Cardiac septum (tissue), 1 donor: ENCODE measurements around a stretch of chr1.

- PRO-cap: no peak
These were observed 46.3 kb downstream of the COQ8A start for GRCh38 chr1:226986363-226986794.

DNA sequence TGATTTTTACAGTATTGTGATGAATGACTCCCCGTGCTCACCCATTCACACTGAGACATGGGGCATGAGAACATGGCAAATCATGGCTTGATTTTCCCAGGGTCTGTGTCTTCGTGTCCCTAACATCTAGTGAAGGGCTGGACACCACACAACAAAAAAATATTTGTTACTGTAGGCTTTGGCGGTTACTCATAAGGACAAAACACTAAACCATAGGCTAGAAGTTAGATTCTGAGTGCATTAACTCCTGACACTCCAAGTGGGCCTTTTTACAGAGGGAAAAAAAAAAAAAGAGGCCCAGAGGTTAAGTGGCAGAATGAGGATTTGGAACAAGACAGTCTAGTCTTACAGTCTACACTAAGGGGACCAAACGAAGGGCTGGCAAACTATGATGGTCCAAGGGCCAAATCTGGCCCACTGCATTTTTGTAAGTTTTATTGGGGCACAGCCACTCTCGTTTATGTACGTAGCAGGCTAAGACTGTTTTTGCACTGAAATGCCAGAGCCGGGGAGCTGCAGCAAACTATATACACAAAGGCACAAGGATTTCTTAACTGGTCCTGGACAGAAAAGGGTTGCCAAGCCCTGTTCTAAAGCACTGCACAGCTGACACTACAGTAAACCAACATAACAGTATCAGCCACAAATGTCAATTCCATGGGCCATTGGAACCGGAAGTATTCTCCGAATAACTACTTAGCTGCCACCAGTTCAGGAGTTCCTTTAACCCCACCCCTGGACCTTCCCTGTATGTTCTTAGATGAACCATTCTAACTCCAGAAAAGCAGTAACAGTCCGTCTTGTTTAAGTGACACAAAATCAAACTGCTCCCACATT is 48.8 kb downstream of the COQ8A start:
- PRO-cap: no peak

GRCh38 chr1:226994651-226995238 is 54.7 kb downstream of the COQ8A start:
- PRO-cap: no peak

GRCh38 chr1:227030904-227031650 is 91.0 kb downstream of the COQ8A start:
- PRO-cap: no peak

- PRO-cap: no peak
These were observed 121.7 kb downstream of the COQ8A start for GRCh38 chr1:227061530-227062494.

GRCh38 chr1:227112101-227112657 is 172.1 kb downstream of the COQ8A start:
- PRO-cap: no peak

GRCh38 chr1:227318668-227319097 is 391 bp upstream of the CDC42BPA start:
- PRO-cap: bidirectional peak, plus-strand start at chr1:227319144, minus-strand start at chr1:227318880

- PRO-cap: no peak
These were observed 2.2 kb upstream of the CDC42BPA start for GRCh38 chr1:227320504-227320928.

DNA sequence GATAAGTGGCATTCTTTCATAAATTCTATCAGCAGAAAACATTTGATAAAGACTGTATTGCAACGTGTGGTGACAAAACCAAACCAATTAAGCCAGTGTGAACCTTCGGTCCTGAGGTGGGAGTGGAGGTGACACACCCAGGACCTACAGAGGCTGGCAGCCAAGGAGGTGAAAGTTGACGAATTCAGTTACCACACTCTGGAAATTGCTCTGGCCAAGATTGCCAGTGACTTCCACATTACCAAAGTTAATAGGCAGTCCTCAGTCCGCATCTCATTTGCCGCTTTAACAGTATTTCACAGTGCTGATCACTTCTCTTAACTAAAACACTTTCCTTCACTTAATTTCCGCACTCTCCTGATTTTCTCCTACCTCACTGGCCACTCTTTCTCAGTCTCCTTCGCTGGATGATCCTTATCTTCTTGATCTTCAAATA is 5.0 kb upstream of the CDC42BPA start:
- PRO-cap: no peak

- PRO-cap: no peak
These were observed 4.4 kb upstream of the ZNF678 start for GRCh38 chr1:227558844-227559408.

GRCh38 chr1:227730720-227731934 is 4.0 kb downstream of the JMJD4 start:
- PRO-cap: no peak

DNA sequence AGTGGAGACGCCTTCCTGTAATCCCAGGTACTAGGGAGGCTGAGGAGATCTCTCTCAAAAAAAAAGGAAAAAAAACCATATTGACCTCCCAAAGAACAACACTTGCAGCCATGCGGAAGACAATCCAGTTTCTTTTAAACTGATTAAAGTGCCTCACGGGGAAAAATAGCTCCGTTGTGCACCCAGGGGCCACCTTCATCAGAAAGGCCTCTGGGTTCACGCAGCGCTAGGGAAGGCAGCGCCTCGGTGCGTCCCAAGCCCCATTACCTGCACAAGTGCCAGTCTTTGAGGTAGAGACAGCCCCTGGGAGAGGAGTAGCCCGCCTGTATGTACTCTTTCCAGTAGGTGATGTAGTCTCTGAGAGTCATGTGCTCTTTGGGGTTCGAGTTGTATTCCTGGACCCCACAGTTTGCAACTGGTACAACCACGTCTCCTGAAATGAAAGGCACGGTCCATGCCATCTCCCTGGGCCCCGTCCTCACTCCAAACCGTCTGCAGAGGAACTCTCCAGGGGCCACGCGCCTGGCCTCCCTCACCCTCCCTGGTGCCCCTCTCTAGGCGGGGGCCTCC is 633 bp downstream of the JMJD4 start:
- PRO-cap: no peak

- PRO-cap: no peak
These were observed 24.2 kb downstream of the SNAP47 start for GRCh38 chr1:227759259-227760108.

DNA sequence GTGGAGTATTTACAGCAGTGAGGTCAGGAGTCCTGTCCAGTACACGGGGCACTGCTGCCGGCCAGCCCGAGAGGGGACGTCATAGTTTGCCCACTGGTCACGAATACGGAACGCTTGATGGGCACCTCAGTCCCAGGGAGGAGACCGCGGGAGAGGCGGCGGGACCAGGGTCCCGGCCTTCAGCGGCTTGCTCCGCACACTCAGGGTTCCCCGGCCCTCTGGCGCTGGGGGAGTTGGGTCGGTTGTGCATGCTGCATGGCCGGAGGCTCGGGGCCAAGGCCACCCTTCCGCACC is 28.8 kb upstream of the PRSS38 start:
- PRO-cap: no peak

DNA sequence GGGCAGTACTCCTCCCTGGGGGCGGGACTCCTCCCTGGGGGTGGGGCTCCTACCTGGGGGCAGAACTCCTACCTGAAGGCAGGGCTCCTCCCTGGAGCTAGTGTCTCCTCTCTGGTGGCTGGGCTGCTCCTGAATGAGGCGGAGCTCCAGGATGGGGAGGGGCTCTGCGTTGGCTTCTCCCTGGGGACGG is 23.1 kb upstream of the ARF1 start:
- PRO-cap: no peak

DNA sequence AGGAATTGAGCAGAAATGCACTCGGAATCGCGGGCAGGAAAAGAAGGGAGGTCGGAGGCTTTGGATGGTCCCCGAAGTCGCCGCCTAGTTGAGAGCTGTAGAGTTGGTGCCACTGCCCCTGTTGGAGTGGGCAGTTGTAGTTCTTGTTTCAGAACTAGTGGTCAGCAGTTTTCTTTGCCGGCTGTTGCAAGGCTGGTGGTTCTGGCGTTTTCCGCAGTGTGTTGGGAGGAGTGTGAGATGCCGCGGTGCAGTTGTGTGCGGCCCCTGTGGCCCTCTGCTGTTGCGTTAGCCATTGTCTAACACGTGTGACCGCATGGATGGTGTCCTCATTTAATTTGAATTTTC is 1.3 kb downstream of the ARF1 start:
- PRO-cap: no peak

- PRO-cap: no peak
These were observed 5.2 kb downstream of the C1orf35 start for GRCh38 chr1:228097828-228098341.

- PRO-cap: bidirectional peak, plus-strand start at chr1:228198089, minus-strand start at chr1:228197821
These were observed 10.3 kb upstream of the OBSCN start for GRCh38 chr1:228197271-228198173.

DNA sequence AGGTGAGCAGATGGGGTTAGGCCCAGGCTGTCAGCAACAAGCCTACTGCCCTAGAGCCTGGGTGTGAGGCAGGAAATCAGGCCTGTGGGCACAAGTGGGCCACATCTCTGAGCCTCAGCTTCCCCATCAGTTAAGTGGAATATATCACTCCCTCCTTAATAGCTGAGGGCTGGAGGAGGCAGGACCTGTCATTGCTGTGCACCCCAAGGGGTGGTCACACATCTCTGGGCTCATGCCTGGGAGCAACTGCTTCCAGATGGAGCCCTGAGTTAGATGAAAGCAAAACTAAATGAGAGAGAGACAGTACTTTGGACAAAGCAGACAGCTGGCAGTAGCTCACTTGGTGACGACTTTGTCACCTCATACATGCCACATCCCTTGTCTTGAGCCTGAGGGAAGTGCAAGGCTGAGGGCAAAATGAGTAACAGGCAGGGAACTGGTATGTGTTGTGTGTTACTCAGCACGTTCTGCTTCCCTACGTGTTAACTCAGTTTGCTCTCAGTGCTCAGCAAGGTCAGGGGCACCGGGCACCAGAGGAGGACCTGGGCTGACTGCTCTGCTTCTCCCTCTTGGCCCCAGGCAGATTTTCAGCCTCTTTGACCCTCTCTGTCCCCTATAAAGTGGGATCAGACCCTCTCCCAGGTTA is 48.3 kb downstream of the TRIM11 start:
- PRO-cap: no peak

DNA sequence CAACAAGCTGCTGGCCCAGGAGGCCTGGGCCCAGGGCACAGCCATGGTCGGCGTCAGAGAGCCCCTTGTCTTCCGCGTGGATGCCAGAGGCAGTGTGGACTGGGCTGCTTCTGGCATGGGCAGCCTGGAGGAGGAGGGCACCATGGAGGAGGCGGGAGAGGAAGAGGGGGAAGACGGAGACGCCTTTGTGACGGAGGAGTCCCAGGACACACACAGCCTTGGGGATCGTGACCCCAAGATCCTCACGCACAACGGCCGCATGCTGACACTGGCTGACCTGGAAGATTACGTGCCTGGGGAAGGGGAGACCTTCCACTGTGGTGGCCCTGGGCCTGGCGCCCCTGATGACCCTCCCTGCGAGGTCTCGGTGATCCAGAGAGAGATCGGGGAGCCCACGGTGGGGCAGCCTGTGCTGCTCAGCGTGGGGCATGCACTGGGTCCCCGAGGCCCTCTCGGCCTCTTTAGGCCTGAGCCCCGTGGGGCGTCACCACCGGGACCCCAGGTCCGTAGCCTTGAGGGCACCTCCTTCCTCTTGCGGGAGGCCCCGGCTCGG is 46.5 kb downstream of the TRIM11 start:
- PRO-cap: no peak